Cytotoxic T cell (primary cell): ENCODE measurements around a stretch of chr11.

DNA sequence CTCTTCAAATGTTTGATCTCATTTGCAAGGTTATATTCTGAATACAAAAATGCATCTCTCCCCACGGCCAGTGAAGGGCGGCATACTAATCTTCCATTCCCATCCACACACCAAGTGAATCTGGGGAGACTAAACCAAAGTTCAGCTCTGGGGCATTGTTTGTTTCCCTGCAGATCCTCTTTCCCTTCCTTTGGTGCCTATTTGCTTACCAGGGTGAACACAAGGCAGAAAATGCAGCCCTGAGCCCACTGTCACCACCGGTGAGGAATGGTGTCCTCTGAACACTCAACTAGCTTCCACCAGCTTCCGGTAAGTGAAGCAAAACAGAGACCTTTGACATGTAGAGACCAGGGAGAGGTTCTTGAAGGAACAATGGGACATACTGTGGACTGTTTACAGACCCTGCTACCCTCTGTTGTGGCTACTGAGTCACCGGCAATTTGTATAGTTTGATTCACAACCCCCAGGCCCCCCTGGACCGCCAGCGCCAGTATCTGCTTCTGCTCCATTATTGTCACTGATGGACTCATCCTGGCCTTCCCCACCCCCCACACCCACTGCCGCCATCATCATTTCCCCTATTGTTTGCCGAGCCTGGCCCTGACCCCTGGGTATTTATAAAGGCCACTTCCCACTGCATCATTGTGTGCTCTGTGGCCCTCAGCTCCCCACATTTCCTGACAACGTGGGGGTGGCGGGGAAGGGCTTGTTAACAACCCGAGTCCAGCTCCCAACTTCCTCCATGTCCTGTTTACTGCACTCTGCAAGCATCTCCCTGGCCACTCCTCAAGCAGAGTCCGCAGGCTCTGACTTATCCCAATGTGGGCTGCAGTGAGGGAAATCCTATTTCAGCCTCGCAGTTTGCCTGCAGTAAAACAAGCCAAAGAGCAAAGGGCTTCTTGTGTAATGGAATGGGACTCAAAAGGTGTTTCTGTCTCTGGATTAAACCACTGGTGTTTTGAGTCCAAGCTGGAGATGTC, 252.9 kb downstream of the ETS1 start:
- PRO-cap, 2 experiments, result no peak in any of the 2 experiments

DNA sequence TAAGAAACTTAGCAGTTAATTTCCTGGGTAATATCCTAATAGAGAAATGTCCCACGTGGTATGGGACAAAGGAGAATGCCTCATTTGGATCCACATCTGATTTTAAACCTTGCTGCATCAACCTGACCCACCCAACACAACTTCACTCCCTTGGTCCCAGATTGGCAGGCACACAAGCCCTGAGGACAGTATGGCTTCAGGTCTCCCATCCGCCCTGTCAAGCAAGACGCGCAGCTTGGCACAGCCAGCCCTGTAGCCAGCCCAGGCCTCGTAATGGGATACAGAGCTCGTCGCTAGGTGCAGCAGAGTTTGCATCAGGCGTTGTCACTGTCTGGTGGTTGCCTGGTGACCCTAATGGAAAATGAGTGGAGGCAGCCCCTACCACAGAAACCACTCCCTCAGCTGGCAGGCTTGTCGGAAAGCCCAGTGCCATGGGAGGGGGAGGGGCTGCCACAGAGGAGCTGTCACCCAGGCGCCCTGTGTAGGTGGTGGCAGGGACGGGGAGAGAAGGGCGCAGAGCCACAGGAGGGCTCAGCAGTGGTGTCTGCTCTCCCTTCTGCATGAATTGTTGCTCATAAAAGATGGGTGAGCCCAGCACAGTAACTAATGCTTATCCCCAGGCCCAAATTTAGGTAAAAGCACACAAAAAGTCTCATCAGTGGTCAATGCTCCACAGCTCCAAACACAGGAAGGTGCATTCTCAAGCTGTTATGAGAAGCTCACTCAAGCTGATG, 164.8 kb downstream of the ETS1 start:
- PRO-cap, 2 experiments, result peak in 2 of 2 experiments; most common plus-strand start position 494 of the sequence (in 2); most common minus-strand start position 275 of the sequence (in 2)

- PRO-cap, 2 experiments, result peak in 2 of 2 experiments; most common plus-strand start chr11:128516116 (in 2); most common minus-strand start chr11:128515831 (in 1)
Measured at GRCh38 chr11:128515739-128516257, 71.6 kb downstream of the ETS1 start.

DNA sequence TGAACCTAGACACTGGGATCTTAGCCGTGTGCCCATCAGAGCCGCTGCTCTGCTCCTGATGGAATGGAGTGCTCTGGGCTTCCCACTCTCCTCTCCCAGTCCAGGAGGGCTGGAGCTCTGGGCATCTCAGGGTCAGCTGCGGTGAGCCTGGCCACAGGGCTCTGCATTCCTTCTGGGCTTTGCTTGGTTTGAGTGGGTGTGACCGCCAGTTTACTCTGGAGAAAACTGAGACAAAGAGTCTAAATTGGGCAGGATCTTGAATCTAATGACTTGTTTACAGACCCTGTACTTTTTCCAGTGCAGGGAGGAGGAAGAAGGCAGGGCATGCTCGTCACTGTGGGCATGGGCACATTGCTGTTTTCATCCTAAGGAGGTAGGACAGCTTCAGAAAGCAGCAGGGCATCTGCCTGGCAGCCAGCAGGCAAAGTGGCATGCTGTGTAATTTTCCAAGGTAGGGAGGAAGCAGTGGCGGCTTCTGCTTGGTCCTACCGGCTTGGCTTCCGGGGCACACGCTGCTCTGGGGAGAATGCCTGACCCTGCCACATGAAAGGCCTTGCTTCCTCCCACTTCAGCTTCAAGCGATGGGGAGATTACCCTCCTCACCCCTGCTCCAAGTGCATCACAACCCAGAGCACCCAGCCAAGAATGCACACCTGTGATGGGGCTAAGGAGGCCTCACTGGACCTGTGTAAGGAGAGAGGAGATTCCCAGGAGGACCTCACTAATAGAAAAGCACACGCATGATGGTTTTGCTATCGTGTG, 22.9 kb downstream of the FLI1 start:
- PRO-cap, 2 experiments, result peak in 2 of 2 experiments; most common plus-strand start position 619 of the sequence (in 2); most common minus-strand start position 264 of the sequence (in 1)

DNA sequence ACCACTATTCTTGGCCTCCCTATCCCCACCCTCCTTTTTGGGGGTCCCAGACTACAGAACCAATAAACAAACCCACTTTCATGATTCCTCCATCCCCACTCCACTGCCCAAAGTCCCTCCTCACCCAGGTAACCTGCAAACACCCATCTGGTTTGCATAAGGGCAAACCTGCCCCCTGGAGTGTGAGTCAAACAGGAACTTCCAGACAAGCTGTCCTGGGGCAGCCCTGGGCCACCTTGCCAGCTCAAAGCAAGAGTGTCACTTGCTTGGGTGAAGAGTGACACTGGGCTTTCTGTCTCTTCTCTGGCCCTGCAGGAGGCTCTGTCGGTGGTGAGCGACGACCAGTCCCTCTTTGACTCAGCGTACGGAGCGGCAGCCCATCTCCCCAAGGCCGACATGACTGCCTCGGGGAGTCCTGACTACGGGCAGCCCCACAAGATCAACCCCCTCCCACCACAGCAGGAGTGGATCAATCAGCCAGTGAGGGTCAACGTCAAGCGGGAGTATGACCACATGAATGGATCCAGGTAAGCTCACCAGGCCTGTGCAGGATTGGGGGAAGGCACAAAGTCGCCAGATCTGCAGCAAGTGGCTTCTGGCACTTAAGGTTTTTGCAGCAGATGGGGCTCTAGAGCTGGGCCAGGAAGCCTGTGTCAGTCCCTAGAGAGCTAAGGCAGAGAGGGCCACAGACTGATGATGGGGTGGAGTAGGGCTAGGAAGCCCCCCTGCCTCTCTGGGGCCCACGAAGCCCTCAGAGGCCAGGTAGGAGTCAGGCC, 64.1 kb downstream of the FLI1 start:
- PRO-cap, 2 experiments, result no peak in any of the 2 experiments

- PRO-cap, 2 experiments, result peak in 2 of 2 experiments; most common minus-strand start chr11:128777414 (in 2)
Measured at GRCh38 chr11:128777327-128777546, 83.4 kb downstream of the FLI1 start.

GRCh38 chr11:128893411-128894215, 2.5 kb downstream of the KCNJ5 start:
- PRO-cap, 2 experiments, result no peak in any of the 2 experiments

- PRO-cap, 2 experiments, result no peak in any of the 2 experiments
Measured at GRCh38 chr11:129003709-129004539, 61.3 kb upstream of the TP53AIP1 start.

DNA sequence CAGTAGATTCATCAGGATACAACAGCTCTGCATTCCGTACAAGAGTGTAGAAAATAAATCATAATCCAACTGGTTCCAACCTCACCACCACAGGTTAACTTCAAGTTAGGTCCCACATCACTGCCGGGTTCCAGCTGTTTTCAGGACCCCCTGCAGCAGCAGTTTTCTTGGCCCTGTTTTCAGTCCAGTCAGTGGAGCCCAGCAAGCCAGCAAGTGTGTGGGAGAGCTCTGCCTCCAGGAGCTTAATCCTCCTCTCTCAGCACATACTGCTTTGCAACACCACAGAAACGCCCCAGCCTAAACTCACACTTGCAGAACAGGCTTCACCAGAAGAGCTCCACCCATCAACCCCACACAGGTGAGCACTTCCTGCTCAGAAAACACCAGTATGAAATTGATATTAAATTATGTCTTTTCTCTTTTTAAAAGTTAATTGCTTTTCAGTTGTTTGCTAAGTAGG, 81.3 kb upstream of the TP53AIP1 start:
- PRO-cap, 2 experiments, result no peak in any of the 2 experiments

- PRO-cap, 2 experiments, result no peak in any of the 2 experiments
Measured at GRCh38 chr11:129386832-129387758, 11.4 kb downstream of the BARX2 start.

GRCh38 chr11:129457015-129457766, 81.5 kb downstream of the BARX2 start:
- PRO-cap, 2 experiments, result no peak in any of the 2 experiments

- PRO-cap, 2 experiments, result no peak in any of the 2 experiments
Measured at GRCh38 chr11:129643032-129643991, 172.3 kb upstream of the TMEM45B start.

- PRO-cap, 2 experiments, result no peak in any of the 2 experiments
Measured at GRCh38 chr11:129695618-129695935, 120.1 kb upstream of the TMEM45B start.

DNA sequence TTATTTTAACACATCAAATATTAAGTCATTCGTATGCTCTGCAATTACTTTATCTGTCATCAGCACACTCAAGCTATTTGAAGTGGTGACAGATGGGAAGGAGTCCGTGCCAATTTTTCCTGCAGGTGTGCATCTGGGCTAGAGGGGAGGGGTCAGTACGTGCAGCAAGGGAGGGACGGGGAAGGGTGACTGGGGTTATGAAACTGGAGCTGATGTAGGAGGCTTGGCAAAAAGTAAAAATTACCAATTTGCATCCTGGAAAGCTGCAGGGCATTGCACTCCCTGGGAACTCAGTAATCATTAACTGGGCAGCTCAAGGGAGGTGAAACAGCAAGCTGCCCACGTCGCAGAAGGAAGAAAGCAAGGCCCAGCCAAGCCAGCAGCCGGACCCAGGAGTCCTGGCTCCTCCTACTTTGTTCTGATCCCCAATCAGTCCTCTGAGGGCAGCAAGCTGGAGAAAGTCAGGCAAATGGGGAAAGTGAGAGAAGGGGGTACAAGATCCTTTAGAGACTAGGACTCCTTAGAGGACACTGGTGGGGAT, 87.0 kb upstream of the TMEM45B start:
- PRO-cap, 2 experiments, result no peak in any of the 2 experiments

DNA sequence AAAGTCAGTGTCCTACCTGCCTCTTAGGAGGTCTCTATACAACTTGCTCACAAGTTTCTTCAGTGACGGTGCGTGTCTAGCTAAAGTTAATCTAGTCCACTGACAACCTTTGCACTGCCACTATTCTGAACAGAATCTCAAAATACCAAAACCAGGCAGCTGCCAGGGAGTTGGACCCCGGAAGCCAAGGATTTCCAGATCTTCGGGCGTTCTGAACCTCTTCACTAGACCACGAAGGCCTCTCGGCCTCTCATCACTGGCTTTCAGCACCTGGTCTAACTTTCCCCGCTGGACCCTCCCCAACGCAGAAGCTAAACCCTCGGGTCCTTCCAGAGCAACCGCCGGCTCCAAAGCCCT, 529 bp downstream of the NFRKB start:
- PRO-cap, 2 experiments, result no peak in any of the 2 experiments

DNA sequence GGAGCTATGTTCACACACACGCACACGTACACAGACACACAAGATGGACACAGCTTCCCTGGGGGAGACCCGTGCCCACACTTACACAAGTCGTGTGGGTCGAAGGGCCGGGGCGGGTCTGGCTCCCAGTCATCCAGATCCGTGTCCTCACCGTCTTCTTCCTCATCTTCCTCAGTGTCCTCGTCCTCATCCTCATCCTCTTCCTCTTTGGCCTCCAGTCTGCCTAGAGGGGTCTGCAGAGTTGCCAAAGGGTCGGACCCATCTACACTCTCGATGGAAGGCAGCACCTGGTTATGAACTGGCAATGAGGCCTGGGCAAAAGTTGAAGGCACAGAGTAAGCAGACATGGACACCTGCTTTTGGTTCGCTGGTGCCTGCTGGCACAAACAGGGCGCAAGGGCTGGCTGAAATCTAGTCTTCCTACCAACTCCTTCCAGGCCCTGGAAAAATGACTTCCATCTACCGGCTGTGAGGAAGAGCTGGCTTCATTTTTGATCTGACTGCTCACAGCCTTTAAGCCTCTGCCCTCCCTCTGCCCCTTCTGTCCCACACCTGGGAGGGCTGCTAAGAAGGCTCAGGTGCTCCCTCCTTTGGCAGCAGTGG, 51.8 kb upstream of the NFRKB start:
- PRO-cap, 2 experiments, result no peak in any of the 2 experiments

DNA sequence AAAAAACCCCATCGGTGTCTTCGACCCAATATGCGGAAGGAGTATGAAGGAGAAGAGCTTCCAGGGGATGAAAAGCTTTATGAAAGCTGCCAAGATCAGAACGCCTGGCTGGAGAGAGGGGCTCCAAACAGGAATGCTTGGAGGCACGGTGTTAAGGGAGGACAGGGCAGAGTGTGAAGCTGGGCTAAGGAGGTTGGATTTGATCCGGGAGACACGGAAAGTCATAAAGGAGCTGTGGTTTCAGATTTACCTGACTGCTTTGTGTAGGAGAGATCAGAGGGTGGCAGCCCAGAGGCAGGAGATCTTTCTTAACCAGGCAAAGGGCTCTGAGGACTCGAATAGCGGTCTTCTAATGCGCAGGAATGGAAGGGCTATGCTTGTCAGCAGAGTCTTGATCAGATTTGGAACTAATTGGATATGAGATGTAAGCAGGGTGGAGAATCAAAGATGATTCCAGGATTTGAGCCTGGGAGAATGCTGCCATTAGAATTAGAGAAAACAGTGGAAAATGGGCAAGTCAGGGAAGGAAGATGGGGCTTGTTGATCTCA, 1.2 kb upstream of the ST14 start:
- PRO-cap, 2 experiments, result no peak in any of the 2 experiments

DNA sequence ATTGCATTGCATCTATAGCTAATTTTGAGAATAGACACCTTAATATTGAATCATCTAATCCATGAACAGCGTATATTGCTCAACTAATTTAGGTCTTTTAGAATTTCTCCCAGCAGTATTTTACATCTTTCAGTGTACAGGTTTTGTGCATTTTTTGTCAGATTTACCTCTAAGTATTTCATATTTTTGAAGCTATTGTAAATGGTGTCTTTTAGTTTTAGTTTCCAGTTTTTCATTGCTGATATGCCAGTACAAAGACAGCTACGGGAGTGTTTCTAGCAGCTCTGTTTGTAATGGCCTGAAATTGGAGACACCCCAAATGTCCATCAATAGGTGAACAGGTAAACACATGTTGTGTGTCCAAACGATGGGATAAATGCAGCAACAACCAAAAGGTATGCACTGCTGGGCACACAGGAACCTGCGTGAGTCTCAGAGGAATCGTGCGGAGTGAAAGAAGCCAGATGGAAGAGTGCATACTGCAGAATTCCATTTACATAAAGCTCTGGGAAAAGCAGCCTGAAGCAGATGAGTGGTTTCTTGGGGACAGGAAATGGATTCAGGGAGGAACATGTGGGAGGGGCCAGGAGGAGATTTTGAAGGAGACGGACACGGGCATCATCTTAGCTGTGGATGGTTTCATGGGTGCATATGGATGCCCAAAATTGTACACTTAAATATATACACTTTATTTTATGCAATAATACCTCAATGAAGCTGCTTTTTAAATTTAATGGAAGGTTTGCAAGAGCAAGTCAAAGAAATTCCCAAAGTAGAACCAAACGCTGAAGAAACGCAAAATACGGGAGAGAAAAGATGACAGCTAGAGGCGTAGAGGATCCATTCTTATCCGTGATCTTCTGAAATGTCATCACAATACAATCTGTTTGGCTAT, 24.2 kb downstream of the ST14 start:
- PRO-cap, 2 experiments, result no peak in any of the 2 experiments

- PRO-cap, 2 experiments, result no peak in any of the 2 experiments
Measured at GRCh38 chr11:130390395-130390892, 38.0 kb downstream of the ADAMTS8 start.

- PRO-cap, 2 experiments, result no peak in any of the 2 experiments
Measured at GRCh38 chr11:130520290-130520723, 71.9 kb downstream of the ADAMTS15 start.